Measurements from ENCODE around the gene CYP2D6.

GRCh38 chr22:41242734-41243328 is 2.1 kb upstream of the CHADL start:
- PRO-cap, 5 experiments = no peak in any of the 5 experiments
- RAMPAGE, long total RNA, 2 experiments = no peak in any of the 2 experiments
- RRBS = no CpG with 5 or more reads among the region's 17 CpGs

- PRO-cap, 5 experiments = no peak in any of the 5 experiments
- RAMPAGE, long total RNA, 2 experiments = no peak in any of the 2 experiments
- RRBS = no CpG with 5 or more reads among the region's 13 CpGs
Measured at GRCh38 chr22:41255886-41256675, 15.3 kb upstream of the CHADL start.

- PRO-cap, 5 experiments = peak in 1 of 5 experiments; most common minus-strand start chr22:41258913 (in 1)
- RAMPAGE, long total RNA, 2 experiments = no peak in any of the 2 experiments
- RRBS = no CpG with 5 or more reads among the region's 18 CpGs
Measured at GRCh38 chr22:41258625-41259332, 18.0 kb upstream of the CHADL start.

- PRO-cap, 5 experiments = no peak in any of the 5 experiments
- RAMPAGE, long total RNA, 2 experiments = no peak in any of the 2 experiments
- RRBS = 64% methylated on average over 12 of the region's 22 CpGs
Measured at GRCh38 chr22:41326934-41327698, 25.8 kb downstream of the ZC3H7B start.

DNA sequence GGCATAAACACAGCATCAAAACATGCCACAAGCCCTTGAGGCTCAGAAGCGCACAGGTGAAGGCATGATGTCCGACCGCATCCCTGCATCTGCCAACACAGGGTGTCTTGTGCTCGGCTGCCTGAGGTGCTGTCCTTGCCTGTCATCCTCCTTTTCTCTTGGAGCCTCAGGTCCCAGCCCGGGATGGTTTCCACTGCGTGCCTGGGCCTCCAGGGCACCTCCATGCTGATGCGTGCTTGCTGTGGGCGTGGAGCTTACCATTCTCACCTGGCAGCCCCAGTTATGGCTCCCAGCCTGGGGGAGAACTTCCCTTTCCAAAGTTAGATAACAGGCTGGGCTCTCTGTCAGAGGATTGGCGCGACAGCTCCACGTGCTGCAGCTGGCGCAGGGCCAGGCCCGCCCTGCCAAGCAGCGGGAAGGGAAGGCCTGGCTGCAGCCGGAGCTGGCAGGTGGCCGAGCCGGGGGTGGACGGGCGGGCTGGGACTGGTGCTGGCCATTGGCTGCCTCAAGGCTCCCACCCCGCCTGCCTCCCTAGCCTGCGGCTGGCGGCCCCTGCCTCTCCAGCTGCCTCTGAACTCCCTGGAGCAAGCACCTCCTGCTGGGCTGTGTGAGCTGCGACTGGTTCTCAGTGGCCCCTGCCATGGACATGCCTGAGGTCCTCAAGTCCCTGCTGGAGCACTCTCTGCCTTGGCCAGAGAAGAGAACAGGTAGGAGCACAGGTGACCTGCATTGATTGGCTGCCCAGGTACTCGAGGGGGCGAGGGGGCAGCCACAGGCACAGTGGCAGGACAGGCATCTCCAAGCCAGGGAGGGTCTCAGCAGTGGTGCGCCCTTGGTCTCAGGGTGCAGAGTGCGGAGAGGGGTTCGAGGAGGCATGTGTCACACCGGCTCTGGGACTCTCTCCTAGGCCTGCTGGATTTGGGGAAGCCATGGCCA is 14.6 kb upstream of the TEF start:
- PRO-cap, 5 experiments = peak in 5 of 5 experiments; most common plus-strand start position 563 of the sequence (in 4); most common minus-strand start position 278 of the sequence (in 2)
- RAMPAGE, long total RNA, 2 experiments = start-site peak on the plus strand in 1 of 2 experiments, centred at position 509 of the sequence, 14 to 20 reads per replicate
- RRBS = no CpG with 5 or more reads among the region's 29 CpGs

- PRO-cap, 5 experiments = no peak in any of the 5 experiments
- RAMPAGE, long total RNA, 2 experiments = no peak in any of the 2 experiments
- RRBS = no CpG with 5 or more reads among the region's 4 CpGs
Measured at GRCh38 chr22:41482172-41483053, 13.5 kb downstream of the ACO2 start.

GRCh38 chr22:41519914-41520392 is 24.3 kb downstream of the POLR3H start:
- PRO-cap, 5 experiments = no peak in any of the 5 experiments
- RAMPAGE, long total RNA, 2 experiments = no peak in any of the 2 experiments
- RRBS = no CpG with 5 or more reads among the region's 6 CpGs

GRCh38 chr22:41523460-41524288 is 20.6 kb downstream of the POLR3H start:
- PRO-cap, 5 experiments = peak in 1 of 5 experiments; most common plus-strand start chr22:41524180 (in 1)
- RAMPAGE, long total RNA, 2 experiments = no peak in any of the 2 experiments
- RRBS = no CpG with 5 or more reads among the region's 24 CpGs

- PRO-cap, 5 experiments = no peak in any of the 5 experiments
- RAMPAGE, long total RNA, 2 experiments = no peak in any of the 2 experiments
- RRBS = no CpG with 5 or more reads among the region's 12 CpGs
Measured at GRCh38 chr22:41526156-41526761, 18.0 kb downstream of the POLR3H start.

DNA sequence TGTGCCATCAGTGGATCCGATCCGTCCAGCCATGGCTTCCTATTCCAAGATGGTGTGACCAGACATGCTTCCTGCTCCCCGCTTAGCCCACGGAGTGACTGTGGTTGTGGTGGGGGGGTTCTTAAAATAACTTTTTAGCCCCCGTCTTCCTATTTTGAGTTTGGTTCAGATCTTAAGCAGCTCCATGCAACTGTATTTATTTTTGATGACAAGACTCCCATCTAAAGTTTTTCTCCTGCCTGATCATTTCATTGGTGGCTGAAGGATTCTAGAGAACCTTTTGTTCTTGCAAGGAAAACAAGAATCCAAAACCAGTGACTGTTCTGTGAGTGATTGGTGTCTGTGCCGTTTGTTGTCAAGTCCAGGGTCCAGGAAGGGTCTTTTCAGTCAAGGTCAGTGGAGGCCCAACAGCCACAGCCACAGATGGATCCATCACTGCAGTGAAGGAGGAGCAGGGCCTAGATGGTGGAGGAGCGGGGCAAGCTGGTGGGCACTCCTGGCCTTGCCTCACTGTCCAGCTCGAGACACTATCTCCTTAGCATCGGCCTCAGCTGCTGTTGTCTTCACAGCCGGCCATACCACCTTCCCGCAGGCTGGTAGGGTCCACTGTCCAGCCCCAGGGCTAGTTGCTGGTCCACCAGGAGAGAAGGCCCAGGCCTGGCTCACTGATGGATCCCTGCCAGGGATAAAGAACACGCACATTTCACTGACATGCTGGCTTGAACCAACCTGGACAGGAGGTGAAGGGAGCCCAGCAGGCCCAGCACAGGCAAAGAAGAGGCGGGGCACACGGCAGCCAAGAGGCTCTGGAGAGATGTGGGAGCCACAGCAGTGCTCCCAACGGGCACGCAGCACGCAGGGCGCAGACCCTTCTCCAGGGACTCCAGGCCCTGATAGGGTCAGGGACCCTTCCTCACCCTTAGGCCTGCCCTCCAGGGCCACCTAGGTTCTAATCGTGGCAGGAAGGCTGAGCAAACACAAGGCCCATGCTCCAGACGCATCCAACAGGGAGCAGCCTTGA is 15.3 kb downstream of the POLR3H start:
- PRO-cap, 5 experiments = no peak in any of the 5 experiments
- RAMPAGE, long total RNA, 2 experiments = no peak in any of the 2 experiments
- RRBS = no CpG with 5 or more reads among the region's 20 CpGs

- PRO-cap, 5 experiments = peak in 1 of 5 experiments; most common minus-strand start chr22:41613687 (in 1)
- RAMPAGE, long total RNA, 2 experiments = no peak in any of the 2 experiments
- RRBS = no CpG with 5 or more reads among the region's 3 CpGs
Measured at GRCh38 chr22:41613389-41613981, 7.4 kb downstream of the DESI1 start.

DNA sequence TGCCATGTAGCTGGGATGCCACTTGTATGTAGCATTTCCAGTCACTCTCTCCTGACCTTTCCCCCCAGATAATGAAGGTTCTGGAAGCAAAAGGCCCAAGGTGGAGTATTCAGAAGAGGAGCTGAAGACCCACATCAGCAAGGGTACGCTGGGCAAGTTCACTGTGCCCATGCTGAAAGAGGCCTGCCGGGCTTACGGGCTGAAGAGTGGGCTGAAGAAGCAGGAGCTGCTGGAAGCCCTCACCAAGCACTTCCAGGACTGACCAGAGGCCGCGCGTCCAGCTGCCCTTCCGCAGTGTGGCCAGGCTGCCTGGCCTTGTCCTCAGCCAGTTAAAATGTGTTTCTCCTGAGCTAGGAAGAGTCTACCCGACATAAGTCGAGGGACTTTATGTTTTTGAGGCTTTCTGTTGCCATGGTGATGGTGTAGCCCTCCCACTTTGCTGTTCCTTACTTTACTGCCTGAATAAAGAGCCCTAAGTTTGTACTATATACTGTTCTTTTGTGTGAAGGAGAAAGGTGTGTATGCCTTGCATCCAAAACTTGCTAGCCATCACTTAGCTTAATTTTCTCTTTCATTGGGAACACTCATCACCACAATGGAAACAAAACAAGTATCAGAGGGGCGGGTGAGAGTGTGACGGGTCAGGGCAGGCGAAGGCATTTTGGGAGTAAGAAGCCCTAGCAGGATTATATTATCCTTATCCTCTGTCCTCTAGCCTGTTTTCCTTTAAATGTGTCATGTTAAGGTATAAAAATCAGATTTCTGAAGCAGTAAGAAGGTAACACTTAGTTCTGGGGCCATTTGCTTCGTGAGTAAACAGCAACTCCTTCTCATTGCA is 24.9 kb downstream of the SNU13 start:
- PRO-cap, 5 experiments = no peak in any of the 5 experiments
- RAMPAGE, long total RNA, 2 experiments = no peak in any of the 2 experiments
- RRBS = no CpG with 5 or more reads among the region's 13 CpGs

GRCh38 chr22:41753230-41753827 is 47.1 kb upstream of the CCDC134 start:
- PRO-cap, 5 experiments = no peak in any of the 5 experiments
- RAMPAGE, long total RNA, 2 experiments = no peak in any of the 2 experiments
- RRBS = no CpG with 5 or more reads among the region's 12 CpGs

GRCh38 chr22:41841211-41841720 is 8.4 kb downstream of the SREBF2 start:
- PRO-cap, 5 experiments = no peak in any of the 5 experiments
- RAMPAGE, long total RNA, 2 experiments = no peak in any of the 2 experiments
- RRBS = no CpG with 5 or more reads among the region's 3 CpGs

GRCh38 chr22:41888097-41888976 is 26.5 kb downstream of the SHISA8 start:
- PRO-cap, 5 experiments = no peak in any of the 5 experiments
- RAMPAGE, long total RNA, 2 experiments = no peak in any of the 2 experiments
- RRBS = no CpG with 5 or more reads among the region's 8 CpGs

GRCh38 chr22:41890803-41891807 is 23.8 kb downstream of the SHISA8 start:
- PRO-cap, 5 experiments = no peak in any of the 5 experiments
- RAMPAGE, long total RNA, 2 experiments = no peak in any of the 2 experiments
- RRBS = no CpG with 5 or more reads among the region's 18 CpGs

DNA sequence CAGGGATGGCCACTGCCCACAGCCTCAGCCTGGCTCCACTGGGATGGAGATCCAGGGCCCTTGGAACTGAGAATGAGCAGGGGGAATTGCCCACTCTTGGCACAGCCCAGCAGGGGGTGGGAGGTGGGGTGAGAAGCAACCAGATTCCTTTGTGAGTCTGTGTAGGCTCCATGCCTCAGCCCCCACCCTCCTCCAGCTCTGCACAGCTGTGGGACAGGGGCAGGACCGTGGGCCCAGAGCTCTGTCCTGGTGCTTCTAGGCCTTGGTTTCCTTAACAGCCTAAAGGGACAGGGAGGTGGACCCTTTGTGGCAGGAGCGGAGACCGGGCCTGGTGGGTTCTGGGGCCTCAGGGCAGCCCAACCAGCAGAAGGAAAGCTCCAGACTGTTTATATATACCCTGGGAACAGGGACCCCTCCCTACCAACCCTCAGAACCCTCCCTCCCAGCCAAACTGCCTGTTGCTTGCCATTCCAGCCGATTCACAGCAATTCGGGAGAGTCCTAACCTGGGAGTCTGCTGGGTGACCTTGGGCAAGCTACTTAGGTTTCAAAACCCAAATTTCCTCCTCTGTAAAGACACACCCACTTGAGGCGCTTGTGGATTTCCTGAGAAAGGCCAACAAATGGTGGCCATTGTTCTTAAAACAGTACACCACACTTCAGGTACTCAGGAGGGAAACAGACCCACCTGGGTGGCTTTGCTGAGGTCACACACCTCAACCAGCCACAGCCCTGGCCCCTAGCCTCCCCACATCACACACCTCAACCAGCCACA is 6.6 kb downstream of the SHISA8 start:
- PRO-cap, 5 experiments = no peak in any of the 5 experiments
- RAMPAGE, long total RNA, 2 experiments = no peak in any of the 2 experiments
- RRBS = no CpG with 5 or more reads among the region's 6 CpGs

DNA sequence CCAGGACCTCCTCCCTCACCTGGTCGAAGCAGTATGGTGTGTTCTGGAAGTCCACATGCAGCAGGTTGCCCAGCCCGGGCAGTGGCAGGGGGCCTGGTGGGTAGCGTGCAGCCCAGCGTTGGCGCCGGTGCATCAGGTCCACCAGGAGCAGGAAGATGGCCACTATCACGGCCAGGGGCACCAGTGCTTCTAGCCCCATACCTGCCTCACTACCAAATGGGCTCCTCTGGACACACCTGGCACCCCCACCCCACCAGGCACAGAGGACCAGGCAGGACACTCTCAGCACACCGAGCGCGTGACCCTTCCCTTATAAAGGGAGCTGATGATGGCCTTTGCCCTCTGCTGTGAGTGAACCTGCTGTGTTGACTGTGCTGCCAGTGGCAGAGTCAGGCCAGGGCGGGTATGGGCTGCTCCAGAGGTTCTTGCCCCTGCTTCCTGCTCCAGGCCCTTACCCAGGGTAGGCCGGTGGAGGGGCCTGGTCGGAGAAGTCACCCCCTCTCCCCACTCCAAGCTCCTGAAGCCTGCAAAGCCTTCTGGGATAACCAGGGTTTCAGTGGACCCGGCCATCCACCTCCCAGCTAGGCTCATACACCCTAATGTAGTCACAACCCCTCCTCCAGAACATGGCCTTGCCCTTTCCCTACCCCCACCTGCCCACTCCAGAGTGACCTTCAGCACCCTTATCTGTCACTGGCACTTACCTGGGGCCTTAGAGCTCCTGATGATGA is at the start of gene CYP2D6:
Gene CYP2D6 (minus strand): TSS at position 218 of the 731 bp plus-strand sequence.
- PRO-cap, 5 experiments = peak in 5 of 5 experiments; most common plus-strand start position 386 of the sequence (in 5); most common minus-strand start position 211 of the sequence (in 2)
- RAMPAGE, long total RNA, 2 experiments = no peak in any of the 2 experiments
- RRBS = 6% methylated on average over 3 of the region's 14 CpGs

DNA sequence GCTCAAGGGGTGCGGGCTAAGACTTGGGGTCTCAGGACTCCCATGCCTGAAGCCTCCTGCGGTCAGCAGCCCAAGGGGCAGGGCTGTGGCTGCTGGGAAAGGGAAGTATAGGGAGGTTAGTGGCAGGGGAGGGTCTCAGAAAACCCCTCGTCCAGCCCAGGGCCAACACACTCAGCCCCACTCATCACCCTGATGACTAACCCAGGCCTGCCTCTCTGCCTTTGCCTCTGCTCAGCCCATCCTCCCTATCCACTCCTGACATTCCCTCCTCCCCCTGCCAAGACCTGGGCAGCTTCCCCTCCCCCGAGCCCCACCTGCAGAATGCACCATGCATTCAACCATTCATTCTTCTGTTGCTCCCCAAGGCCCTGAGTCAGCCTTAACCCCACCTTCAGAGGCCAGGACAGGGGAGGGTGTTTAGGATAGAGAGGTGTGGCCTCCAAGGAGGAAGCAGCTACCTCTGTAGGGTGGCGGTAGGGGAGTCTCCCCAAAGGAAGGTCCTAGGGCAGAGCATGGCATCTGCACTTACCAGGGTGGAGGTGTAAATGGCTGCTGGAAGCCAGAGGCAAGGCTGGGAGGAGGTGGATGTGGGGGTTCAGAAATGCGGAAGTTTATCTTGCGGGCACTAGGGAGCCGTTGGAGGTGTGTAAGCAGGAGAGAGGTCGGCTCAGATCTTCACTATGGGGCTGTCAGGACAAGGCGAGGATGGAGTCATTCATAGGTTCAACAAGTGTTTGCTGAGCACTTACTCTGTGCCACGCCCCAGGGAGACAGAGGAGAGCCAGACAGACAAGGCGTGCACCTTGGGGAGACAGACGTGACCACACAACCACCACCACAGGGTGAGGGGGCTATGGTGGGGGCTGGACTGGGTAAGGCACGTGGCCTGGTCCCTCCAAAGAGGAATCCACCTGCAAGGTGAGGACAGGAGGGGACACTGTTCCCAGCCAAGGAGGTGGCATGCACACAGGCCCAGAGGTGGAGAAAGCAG is 30.4 kb upstream of the TCF20 start:
- PRO-cap, 5 experiments = no peak in any of the 5 experiments
- RAMPAGE, long total RNA, 2 experiments = no peak in any of the 2 experiments
- RRBS = no CpG with 5 or more reads among the region's 14 CpGs

DNA sequence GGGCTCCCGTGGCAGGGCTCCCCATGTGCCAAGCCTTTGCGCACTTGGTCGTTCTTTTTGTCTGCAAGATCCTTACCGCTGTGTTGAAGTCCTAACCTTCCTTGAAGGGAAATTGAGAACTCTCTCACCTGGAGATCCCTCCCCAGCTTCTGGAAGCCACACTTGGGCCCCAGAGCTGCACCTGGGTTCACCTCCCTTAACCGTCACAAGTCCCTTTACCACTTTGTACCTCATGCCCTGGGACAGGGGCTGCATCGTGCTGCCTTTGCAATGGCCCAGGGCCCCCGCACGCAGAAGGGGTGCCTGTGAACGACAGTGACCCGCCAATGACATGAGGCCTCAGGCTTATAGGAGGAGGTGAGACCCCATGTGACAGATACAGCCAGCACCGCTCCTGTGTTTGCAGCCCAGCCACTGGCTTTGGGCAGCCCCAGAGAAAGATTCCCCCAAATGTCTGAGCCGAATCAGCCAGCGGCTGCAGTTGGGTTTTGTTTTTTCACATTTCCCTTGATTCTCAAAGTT is 77.7 kb upstream of the TCF20 start:
- PRO-cap, 5 experiments = no peak in any of the 5 experiments
- RAMPAGE, long total RNA, 2 experiments = no peak in any of the 2 experiments
- RRBS = no CpG with 5 or more reads among the region's 13 CpGs